ENCODE results near the gene LPAR6.

DNA sequence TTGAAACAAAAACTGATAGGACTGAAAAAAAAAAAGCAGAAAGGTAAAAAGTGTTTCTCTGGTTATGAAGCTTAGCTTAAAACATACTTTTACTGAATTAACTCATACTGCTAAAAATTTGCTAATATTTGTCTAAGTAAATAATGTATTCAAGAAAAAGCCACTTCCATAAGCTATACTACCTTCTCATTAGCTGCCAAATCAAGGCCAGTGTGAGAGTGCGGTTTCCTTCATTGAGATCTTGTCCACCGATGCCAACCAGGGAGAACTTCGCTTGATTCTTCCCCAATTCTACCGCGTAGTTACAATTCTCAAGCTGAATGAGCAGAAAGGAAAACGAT lies 37.2 kb upstream of the CPB2 start:
- PRO-cap, result no peak

DNA sequence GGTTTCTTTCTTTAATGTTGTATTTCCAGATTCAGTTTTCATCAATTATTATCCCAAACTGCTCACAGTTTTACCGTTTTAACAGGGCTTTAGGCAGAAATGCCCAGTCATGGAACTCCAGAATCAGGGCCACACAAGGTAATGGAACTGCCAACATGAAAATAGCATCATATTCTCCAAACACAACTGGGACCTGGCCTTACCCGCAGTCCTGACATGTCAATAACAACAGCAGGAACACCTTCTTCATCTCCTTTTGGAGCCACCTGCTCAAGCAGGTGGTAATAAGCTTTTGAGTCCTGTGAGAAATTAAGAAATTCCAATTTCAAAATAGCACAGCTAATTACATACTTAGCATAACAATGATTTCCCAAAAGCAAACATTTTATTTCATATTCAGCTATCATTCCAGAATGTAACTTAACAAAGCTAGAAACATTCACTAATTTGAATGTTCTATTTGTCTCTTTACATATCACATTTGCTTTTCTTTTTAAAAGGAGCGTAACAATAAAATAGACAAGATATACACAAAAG lies 33.8 kb downstream of the LCP1 start:
- PRO-cap, result no peak

DNA sequence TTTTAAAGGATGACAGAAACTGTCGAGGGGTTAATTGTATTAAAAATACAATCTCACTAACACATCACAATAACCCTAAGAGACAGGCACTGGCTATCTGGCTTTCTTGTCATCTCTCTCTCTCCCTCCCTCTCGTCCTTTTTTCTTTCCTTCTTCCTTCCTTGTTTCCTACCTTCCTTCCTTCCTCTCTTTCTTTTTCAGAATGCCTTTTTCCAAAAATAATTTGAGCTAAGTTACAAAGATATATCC lies 20.6 kb downstream of the LCP1 start:
- PRO-cap, result no peak

DNA sequence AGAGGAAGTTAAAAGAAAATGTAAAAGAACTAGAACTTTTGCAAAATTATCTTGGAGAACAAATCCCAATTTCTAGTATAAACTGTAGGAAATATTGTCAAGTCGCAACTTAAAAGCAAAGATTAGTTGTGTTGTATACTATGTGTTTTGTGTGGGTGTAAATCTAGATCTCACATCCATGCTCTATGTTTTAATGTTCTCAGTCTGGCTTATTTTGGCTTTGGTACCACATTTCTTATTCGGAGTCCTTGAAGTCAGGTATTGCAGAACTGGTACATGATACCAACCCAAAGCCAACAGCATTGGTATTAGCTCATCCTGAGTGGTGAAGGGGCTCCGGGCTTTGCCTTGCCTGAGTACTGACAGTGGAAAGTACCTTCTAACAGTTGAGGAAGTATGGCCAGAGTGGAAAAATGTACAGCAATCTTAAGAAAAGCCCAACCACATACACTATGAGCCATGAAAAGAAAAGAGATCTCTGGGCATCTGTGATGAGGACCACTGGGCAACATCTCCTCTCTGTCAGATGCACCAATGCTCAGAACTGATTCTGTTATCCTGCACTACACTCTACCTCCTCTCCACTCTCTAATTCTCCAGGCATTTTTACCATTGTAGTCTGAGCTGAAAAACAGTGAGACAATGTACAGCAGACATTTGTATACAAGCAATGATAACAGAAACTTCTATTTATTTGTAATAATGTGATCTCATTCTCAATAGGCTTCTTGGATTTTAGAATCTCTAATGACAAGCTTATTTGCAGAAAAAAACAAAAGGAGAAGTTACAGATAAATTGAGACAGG lies 8.3 kb downstream of the LCP1 start:
- PRO-cap, result no peak

GRCh38 chr13:46380079-46380626 lies 6.9 kb downstream of the RUBCNL start:
- PRO-cap, result no peak

DNA sequence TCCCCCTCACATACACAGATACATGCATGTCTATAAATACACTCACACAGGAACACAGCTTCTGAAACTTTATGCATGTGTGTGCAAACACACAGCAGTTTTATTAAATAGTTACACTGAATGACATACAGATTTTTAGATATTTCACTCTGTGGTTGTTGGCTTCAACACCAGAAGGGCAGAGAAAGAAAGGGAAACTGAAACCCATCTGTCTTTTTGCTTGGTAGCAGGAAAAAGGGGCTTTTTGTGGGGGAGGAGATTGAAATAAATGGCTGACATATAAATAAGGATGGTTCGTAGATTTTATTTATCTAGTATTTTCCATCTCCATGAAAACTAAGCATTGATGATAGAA lies 114.9 kb downstream of the LRCH1 start:
- PRO-cap, result no peak

GRCh38 chr13:46679281-46680524 lies 117.3 kb downstream of the ESD start:
- PRO-cap, result bidirectional peak, plus-strand start at chr13:46679477, minus-strand start at chr13:46679445

GRCh38 chr13:46705296-46705849 lies 91.6 kb downstream of the ESD start:
- PRO-cap, result no peak

- PRO-cap, result no peak
Measured at GRCh38 chr13:46709736-46710538, 87.0 kb downstream of the ESD start.

DNA sequence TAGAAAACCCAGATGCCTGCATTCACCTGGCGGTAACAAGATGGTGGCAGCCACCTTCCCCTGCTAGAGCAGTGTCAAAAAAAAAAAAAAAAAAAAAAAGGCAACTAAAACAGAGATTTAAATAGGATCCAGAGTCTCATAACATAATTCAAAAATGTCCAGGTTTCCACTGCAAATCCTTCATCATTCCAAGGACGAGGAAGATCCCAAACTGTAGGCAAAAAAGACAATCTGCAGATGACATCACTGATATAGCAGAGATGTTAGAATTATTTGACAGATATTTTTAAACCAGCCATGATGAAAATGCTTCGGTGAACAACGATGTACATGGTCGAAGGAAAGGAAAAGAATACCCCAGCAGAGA lies 70.2 kb downstream of the ESD start:
- PRO-cap, result no peak

DNA sequence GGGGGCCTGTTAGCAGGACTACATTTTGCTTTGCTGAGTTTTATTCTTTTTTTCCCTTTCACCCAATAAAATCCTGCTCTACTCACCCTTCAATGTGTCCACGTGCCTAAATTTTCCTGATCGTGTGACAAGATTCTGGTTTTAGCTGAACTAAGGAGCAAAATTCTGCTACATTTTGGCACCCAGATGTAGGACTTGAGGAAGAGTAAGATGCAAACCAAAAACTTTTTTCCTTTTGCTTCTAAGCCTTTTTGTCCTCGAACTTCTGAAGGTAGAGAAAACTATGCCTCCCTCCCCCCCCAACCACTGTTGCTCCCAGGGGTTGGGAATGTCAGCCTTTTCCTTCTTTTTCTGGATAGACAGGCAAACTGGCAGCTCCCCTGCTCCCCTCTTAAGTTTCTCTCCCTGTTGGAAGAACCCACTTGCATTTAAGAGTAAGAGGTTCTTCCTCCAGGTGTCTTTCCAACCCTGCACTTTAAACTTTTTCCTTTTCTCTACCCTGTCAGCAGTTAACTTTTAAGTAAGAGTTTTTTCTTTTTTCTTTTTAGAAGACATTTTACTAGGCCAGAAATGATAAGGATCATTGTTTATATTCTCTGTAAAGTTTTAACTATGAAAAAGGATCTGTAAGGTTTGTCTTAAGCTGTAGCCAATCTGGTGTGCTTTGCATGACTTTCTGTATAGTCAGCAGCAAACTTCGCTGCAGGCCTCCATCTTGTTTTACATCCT lies 27.8 kb downstream of the MED4 start:
- PRO-cap, result no peak

DNA sequence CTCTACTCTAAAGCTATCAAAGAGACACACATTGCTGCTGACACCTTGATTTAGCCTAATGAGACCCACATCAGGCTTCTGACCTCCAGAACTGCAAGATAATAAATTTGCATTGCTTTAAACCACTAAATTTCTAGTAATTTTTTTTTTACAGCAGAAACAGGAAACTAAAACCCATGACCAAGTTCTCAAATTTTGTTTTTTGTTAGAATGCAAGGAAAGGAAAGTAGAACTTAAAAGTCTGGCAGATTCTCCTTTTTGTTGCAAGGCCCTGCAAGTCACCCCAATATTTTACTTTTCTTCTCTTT lies 56.5 kb upstream of the MED4 start:
- PRO-cap, result no peak

DNA sequence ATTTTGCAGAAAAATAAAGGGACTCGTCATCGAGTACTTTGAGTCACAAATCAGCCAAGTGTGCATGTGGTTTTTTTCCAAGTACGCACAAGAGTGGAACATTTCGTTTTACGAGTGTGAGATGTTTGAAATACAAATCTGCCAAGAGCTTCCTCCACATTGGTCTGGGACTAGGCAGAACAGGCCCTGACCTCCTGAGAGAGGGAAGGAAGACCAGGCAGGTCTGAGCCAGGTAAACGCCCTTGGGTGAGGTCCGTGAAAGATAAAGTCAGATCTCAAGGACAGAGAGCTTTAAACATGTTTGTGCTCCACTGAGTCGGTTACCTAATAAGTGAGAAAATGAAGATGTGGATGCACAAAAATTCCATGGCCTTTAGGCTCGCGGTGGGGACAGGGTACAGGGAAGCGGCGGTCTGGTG lies 530 bp upstream of the ITM2B start:
- PRO-cap, result no peak

- PRO-cap, result no peak
Measured at GRCh38 chr13:48239787-48240105, 6.7 kb downstream of the ITM2B start.

DNA sequence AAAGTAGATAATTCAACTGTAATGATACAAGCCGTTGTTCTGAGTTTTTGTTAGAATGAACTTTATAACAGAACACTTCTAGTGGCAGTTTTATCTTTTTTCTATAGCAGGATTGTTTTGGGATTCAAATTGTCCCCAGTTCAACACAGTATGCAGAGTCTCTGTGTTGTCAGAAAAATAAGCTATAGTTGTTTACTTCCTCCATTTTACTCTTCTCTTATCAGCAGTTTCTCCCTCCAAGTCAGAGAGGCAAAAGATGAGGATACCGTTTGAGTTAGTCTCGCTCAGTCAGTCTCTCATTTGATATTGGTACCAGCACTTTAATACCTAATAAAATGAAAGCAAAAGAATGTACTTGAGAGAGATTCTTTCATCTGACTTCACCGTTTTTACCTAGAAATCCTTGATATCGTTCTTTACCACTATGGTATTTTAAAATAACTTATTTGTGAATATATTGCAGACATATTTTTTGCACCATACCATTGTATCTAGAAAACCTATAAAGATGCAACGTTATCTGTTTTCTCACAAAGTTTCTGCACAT lies 54.4 kb downstream of the LPAR6 start:
- PRO-cap, result no peak

DNA sequence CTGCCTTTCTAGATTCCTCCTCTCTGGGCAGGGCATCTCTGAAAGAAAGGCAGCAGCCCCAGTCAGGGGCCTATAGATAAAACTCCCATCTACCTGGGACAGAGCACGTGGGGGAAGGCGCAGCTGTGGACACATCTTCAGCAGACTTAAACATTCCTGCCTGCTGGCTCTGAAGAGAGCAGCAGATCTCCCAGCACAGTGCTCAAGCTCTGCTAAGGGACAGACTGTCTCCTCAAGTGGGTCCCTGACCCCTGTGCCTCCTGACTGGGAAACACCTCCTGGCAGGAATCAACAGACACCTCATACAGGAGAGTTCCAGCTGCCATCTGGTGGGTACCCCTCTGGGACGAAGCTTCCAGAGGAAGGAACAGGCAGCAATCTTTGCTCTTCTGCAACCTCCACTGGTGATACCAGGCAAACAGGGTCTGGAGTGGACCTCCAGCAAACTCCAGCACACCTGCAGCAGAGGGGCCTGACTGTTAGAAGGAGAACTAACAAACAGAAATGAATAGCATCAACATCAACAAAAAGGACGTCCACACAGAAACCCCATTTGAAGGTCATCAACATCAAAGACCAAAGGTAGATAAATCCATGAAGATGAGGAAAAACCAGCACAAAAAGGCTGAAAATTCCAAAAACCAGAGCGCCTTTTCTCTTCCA lies 18.1 kb downstream of the LPAR6 start:
- PRO-cap, result no peak

GRCh38 chr13:48412761-48413481 lies at the start of gene LPAR6:
TSS of gene LPAR6 (minus strand) at chr13:48413113.
- PRO-cap, result bidirectional peak, plus-strand start at chr13:48413262, minus-strand start at chr13:48413113

GRCh38 chr13:48542200-48542504 lies 9.3 kb upstream of the RCBTB2 start:
- PRO-cap, result no peak

GRCh38 chr13:48596036-48596491 lies 57.7 kb upstream of the CYSLTR2 start:
- PRO-cap, result no peak

- PRO-cap, result no peak
Measured at GRCh38 chr13:48954078-48954524, 21.6 kb upstream of the FNDC3A start.

Data from A673 (cell line).